ENCODE measurements around a stretch of chr3.

- PRO-cap, result no peak
- RAMPAGE, long total RNA, 2 experiments, result no peak in any of the 2 experiments
Measured at GRCh38 chr3:23002835-23003167, 200.3 kb upstream of the UBE2E2 start.

GRCh38 chr3:23364770-23365241, 161.7 kb downstream of the UBE2E2 start:
- PRO-cap, result no peak
- RAMPAGE, long total RNA, 2 experiments, result no peak in any of the 2 experiments

GRCh38 chr3:23663197-23663423, 142.6 kb upstream of the UBE2E1 start:
- PRO-cap, result no peak
- RAMPAGE, long total RNA, 2 experiments, result no peak in any of the 2 experiments

DNA sequence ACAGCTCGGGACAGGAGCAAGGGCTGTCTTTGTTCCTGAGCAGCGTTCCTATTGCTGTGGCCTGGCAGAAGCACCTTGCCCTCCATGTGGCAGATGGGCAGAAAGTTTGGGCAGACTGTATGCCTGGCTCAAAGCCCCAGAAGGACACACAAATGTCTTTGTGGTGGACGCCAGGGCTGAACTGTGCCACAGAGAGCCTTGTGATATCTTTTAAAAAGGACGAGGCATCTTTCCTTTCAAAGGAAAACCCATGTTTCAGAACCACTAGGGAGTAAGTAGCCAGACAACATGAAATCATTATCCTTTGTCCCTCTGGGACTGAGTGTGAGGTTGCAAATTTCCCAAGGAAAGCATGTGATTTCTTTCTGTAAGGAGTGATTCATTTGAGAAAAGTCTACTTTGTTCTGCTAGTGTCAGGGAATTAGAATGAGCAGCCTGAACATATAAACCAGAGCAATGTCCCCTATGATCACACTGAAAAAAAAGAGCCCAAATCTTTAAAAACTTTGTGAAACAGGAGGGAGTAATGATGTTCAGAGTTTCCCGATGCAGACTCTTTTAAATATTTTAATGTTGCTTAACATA, 29.2 kb upstream of the UBE2E1 start:
- PRO-cap, result no peak
- RAMPAGE, long total RNA, 2 experiments, result no peak in any of the 2 experiments

DNA sequence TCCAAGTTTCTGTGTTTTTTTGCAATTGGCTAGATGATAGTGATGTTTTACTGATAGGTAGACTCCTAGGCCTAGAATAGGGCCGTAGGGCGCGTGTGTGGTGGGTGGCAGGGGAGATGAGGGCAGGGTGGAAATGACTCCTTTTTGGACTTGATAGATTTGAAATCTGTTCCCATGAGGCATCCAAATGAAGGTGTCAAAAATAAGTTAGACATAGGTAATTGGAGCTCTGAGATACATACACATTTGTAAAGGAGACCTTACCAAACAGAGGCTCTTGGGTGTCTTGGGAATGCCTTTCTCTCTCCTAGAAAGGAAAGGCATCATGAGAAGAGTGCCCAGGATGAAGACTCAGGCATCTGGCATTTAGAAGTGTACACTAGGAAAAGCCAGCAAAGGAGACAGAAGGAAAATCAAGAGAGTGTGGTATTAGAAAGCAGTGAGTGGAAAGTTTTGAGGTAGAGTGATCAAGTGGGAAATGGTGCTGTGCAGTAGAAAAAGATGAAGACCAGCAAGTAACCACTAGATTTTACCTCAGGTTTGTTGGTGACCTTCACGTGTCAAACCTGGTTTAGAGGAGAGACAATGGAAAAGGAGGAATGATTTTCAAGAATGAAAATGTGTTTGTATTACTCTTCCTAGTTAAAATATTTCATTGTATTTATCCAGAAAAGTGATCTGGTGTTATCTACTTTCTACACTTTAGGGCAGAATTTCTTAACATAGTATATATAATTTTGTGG, 16.1 kb downstream of the UBE2E1 start:
- PRO-cap, result no peak
- RAMPAGE, long total RNA, 2 experiments, result no peak in any of the 2 experiments

DNA sequence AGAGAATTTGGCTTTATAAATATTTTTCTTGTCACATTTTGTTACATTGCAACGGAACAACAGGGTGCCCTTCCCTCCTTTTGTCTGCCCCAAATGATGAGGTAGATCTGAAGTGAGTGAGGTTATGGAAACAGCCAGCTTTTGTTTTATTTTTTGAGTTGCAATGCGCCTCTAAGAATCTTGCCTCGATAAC, 1.6 kb downstream of the NR1D2 start:
- PRO-cap, result no peak
- RAMPAGE, long total RNA, 2 experiments, result no peak in any of the 2 experiments

GRCh38 chr3:24286394-24286595, 208.4 kb downstream of the THRB start:
- PRO-cap, result no peak
- RAMPAGE, long total RNA, 2 experiments, result no peak in any of the 2 experiments

DNA sequence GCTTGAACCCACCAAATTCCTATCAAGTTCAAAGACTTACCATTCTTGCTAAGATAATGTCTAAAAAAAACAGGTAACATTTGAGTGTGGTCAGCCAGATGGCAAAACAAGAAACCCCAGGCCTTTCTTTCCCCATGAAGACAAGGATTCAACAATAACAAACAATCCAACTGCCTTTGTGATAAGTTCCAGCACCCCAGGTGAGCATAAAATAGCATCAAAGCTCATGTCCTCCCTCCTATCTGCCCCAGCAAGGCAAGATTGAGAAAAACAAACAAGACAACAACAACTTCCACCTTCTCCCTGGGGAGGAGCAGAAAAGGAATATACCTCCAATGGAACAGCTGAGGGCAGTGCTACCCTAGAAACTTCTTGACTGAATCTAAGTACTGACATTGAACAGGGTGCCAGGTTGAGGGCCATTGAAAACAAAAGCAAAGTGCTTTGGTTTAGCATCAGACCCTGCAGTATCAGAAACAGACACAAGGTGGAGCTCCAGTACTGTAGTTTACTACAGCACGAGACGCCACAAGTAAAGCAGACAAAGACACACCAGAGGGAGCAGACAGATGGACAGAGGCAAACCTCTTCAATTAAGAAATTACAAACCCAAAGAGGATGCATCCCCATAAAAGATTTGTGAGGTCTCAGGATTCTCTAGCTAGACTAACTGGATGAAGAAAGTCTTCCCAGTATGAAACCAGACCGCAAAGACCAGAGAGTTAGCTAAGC, 16.8 kb downstream of the TOP2B start:
- PRO-cap, result no peak
- RAMPAGE, long total RNA, 2 experiments, result no peak in any of the 2 experiments

DNA sequence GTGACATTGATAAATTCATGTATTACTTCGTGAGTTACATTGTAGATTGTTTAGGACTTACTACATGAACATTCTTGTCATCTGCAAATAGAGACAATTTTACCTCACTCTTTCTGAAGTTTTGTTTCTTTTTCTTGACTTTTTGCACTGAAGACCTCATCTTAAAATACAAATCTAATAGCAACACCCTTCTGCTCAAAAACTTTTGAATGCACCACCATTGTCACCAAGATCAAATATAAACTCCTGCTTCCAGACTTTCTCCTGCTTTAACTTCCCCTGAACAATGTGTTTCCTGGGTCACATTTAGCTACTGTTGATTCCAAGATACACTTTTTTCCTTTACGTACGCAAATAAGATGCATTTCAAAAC, 221.1 kb downstream of the OXSM start:
- PRO-cap, result no peak
- RAMPAGE, long total RNA, 2 experiments, result no peak in any of the 2 experiments

- PRO-cap, result no peak
- RAMPAGE, long total RNA, 2 experiments, result no peak in any of the 2 experiments
Measured at GRCh38 chr3:27353864-27354566, 15.2 kb downstream of the NEK10 start.

DNA sequence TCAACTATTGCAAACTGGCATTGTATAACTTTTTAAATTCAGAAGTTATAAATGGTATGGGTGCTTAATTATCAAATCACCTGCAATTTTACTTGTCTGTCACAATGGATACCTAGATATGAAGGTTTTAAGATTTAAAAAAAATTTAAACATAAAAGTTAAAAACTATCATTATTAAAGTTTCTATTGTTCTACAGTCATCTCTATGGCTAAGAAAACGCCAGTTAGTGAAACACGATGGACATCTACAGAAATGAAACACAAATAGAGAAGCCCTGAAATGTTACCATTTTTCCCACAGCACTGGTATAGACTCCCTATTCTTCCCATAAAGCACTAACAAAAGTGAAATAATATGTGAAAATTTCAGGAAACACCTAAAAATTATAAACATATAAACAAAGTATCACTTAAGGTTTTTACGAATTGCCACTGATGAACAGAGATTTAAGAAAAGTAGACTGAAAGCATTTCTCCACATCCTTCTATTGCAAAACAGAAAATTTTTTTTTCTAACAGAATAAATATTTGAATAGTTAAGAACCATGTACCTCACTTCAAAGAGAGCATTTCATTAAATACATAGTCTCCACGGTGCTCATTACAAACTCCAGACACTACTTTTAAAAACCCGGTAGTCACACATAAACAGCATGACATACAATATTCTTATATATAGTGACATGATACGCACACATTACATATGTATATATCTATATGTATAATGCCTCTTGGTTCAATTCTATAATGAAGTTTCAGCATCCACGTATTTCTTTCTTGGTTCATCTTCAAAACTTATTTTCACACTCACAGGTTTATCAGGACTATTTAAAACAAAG, 7.1 kb upstream of the NEK10 start:
- PRO-cap, result no peak
- RAMPAGE, long total RNA, 2 experiments, result no peak in any of the 2 experiments

- PRO-cap, result no peak
- RAMPAGE, long total RNA, 2 experiments, result no peak in any of the 2 experiments
Measured at GRCh38 chr3:27407624-27408818, 38.8 kb upstream of the NEK10 start.

GRCh38 chr3:27639293-27639885, 82.7 kb downstream of the EOMES start:
- PRO-cap, result no peak
- RAMPAGE, long total RNA, 2 experiments, result no peak in any of the 2 experiments

GRCh38 chr3:27908954-27909292, 186.8 kb upstream of the EOMES start:
- PRO-cap, result no peak
- RAMPAGE, long total RNA, 2 experiments, result no peak in any of the 2 experiments

DNA sequence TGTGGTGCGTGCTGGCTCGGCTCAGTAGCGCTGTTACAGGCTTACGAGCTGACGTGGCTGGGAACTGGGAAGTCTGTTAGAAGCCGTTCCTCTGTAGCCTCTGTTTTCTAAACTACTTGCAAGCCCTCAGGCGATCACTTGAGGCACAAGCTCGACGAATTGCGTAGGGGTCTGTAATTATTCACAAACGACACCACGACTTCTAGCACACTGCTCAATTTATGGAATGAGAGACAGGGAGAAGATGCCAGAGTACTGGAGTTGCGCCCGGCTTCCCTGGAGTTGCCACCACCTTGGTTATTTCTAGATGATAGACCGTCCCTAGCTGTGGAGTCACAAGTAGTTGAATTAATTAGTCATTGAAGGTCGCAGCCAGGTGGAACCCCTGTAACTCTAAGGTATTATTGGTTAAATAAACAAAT, 698 bp upstream of the AZI2 start:
- PRO-cap, result bidirectional peak, plus-strand start at position 137 of the sequence, minus-strand start at position 114 of the sequence
- RAMPAGE, long total RNA, 2 experiments, result no peak in any of the 2 experiments

- PRO-cap, result no peak
- RAMPAGE, long total RNA, 2 experiments, result no peak in any of the 2 experiments
Measured at GRCh38 chr3:28777555-28778162, 429.0 kb upstream of the AZI2 start.

- PRO-cap, result no peak
- RAMPAGE, long total RNA, 2 experiments, result no peak in any of the 2 experiments
Measured at GRCh38 chr3:28916642-28917080, 364.2 kb upstream of the RBMS3 start.

DNA sequence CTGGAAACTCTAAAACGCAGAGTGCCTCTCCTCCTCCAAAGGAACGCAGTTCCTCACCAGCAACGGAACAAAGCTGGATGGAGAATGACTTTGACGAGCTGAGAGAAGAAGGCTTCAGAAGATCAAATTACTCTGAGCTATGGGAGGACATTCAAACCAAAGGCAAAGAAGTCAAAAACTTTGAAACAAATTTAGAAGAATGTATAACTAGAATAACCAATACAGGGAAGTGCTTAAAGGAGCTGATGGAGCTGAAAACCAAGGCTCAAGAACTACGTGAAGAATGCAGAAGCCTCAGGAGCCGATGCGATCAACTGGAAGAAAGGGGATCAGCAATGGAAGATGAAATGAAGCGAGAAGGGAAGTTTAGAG, 611.6 kb upstream of the TGFBR2 start:
- PRO-cap, result no peak
- RAMPAGE, long total RNA, 2 experiments, result no peak in any of the 2 experiments

- PRO-cap, result no peak
- RAMPAGE, long total RNA, 2 experiments, result no peak in any of the 2 experiments
Measured at GRCh38 chr3:30285831-30286559, 320.4 kb upstream of the TGFBR2 start.

GRCh38 chr3:30511418-30511993, 94.9 kb upstream of the TGFBR2 start:
- PRO-cap, result bidirectional peak, plus-strand start at chr3:30511860, minus-strand start at chr3:30511795
- RAMPAGE, long total RNA, 2 experiments, result no peak in any of the 2 experiments

Measured in right atrium auricular region (tissue), 2 donors.